SP-49 (cell line): ENCODE measurements around the genes ANKS1A and LHFPL5.

DNA sequence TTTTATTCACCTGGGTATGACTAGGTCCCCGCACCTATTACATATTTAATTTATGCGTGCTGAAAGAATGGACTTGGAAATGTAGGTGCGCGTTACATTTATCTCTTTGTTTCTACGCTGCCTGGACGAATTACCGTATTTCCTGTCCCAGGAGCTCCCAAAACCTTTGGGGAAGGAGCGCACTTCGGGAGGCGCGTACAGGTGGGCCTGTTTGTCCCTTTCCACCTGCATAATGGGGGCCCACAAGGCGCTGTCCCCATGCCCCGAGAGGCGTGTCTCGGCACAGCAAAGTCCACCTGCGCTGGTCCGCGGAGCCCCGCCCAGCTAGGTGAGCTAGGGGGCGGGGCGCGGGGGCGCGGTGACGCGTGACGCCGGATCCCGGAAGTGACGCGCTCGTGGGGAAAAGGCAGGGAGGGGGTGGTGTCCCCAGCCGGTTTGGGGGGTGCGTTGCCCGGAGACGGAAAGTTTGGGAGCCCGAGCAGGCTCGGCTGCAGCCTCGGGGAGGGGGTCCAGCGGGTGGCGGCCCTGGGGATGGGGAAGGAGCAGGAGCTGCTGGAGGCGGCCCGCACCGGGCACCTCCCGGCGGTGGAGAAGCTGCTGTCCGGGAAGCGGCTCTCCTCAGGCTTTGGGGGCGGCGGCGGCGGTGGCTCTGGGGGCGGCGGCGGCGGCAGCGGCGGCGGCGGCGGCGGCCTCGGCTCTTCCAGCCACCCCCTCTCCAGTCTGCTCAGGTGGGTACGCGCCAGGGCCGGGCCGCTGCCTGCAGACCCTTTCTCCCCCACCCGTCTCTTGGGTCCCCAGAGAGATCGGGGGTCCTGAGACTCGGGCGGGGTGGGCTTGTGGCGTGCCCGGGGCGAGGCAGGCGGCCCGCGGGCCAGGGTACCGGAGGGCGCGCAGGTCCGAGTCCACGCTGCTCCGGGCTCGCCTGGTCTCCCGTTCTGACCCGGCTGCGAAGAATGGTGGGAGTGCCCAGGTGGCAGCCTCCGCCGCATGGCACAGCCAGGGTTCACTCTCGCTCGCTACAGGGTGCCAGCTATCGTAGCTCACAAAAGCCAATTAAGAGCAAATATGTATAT lies at the start of gene ANKS1A:
Gene ANKS1A (plus strand): TSS at position 384 of the 1,073 bp plus-strand sequence.
- PRO-cap, result bidirectional peak, plus-strand start at position 409 of the sequence, minus-strand start at position 300 of the sequence; unidirectional peak, minus-strand start at position 786 of the sequence; unidirectional peak, minus-strand start at position 955 of the sequence

DNA sequence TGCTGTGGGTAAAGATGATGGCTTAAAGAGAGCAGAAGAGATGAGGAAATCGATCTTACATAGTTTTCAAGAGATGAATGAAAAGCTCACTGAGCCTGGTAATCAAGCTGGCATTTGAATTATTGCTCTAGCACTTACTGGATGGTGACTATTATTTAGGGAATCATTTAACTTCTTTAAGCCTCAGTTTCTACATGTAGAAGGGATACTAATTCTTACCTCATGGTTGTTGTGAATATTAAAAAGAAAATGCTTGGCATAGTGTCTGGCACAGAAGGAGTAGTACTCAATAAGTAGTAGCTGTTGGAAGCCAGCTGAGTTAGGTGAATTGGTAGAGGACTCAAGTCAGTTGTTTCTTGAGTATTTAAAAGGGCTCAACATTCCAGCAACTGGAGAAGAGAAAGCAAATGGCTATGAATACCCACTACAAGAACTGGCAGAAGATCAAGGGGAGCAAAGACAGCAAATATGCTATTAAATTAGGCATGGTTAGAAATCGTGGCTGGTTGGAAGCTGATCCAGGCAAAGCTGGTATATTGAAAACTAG lies 121.9 kb downstream of the ANKS1A start:
- PRO-cap, result no peak

DNA sequence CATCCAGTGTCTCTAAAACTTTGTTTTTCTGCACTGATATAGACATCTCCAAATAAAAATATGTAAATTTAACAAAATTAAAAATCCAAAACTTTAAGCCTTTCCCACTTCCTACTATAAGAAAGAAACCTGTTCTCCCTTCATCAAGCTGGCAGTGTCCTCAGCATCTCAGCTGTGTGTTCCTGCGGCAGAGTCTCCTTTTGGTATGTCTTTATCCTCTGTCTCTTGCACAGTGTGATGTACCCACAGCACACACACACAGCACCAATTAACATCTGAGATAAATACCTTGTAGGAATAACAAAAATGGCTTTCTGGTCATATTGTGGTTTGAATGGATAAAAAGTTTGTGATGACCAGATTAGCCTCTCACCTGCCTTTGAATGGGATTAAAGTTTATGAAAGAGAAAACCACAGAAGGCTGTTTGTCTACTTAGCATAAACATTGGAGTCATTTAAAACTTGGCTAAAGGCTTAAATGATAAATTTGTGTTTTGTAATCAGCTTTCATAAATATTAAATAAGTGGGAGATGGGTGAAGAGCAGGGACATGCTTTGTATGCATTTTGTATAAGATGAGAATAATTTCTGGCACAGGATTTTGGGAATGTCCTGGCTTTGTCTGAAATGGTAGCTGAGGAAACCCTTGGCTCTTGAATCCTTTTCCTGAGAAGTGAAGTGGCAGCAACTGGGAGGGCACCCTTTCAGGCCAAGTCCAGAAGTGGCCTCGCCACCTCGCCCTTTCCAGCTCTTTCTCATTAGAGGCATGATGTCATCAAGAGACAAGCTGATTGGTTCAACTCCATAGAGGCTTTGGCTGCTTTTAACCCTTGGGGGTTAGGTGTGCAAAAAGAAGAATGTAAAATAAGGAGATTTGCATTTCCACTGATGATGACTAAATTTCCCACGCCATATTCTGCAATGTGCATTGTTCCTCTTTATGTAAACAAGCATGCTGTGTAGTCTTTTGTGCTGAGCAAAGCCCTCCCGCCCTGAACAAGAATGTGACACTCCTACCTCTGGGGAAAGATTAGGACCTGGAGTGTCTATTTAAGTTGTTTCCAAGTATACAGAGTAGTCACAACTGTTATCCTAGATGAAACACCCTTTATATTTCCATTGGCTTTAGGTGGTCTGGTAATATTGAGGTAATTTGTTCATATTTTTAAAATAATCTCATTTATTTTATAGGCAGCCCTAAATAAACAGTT lies 116.7 kb downstream of the TCP11 start:
- PRO-cap, result no peak

DNA sequence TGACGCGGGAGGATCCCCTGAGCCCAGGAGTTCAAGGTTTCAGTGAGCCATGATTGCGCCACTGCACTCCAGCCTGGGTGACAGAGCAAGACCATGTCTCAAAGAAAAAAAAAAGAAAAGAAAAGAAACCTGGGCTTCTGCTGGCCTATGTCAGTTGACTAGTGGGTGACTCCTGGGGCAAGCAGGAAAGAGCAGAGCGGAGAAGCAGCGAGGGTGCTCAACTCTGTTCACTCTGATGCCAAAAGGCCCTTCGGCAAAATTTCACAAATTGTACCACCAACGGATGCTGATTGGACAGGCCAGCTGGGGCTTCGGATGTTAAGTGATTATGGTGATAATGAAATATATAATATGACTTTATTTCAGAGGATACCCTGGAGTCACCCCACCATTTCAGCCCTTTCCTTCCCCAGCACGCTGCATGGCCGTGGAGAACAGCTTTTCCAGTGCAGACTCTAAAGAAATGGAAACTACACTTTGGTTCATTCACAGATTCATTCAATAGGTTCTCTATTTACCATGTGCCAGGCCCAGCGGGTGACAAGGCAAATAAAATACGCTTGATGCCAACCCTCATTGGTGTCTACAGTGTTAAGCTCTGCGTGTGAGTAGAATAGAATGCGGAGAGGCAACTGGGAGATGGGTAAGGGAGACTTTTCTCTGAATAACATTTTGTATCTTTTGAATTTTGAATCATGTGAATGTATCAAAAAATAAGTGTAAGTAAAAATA lies 89.9 kb downstream of the TCP11 start:
- PRO-cap, result no peak

DNA sequence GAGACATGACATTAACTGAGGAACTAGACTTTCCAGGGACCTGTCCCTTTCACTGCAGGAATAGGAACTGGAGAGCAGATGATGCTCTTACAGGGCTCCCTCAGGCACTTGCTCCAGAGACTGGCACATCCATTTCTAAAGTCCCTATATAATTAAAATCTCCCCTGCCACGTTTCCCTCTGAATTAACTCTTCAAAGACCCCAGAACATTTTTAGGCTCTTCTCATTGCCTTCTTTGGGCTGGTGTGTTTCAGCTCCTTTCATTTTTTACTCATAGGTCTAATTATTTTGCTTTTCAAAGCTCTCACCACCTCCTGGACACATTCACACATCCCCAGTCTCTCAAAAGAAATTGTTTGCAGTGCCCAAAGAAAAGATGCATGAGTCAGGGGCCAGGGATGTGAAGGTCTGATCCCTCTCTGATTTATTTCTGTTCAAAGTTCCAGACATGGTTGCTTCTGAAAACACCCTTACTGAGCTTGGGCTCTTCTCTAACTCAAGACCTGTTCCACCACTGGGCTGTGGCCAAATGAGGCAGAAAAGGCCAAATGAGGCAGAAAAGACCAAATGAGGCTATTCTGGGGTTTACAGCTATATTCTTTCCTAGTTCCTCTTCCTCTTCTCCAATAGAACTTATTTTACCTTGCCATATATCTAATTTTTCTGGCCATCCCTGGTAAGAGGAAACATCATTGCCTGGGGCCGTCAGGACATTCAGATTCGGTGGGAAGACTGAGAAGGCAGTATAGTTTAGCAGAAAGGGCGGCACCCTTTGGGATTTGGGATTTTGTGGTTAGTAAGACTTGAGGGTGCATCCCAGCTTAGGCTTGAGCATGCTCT lies 20.8 kb downstream of the SCUBE3 start:
- PRO-cap, result no peak

GRCh38 chr6:35346504-35347288 lies 4.3 kb downstream of the PPARD start:
- PRO-cap, result no peak

DNA sequence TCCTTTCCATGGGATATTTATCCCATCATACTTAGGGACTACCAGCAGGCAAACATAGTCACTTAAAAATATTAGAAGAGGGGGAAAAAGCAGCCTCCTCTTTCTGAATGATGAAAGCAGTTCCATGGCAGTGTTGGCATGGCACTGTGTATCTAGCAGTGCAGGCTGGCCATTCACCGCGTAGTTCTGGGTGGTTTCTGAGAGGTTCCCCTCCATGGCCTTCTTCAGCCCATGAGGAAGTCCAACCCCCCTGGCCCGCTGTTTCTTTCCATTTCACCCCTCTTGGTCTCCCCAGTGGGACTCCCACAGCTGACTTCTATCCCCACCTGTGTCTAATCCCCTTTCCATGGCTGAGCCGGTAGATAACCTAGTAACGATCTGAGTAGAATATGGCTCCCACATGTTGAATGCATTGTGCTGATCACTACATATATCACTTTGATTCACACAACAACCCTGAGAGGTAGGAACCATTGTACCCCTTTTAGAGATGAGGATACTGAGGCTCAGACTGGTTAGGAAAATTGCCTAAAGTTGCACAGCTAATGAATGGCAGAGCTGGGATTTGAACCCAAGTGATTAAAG lies 17.1 kb downstream of the PPARD start:
- PRO-cap, result no peak

GRCh38 chr6:35371765-35372034 lies 29.3 kb downstream of the PPARD start:
- PRO-cap, result no peak

- PRO-cap, result no peak
These were observed 54.5 kb downstream of the PPARD start for GRCh38 chr6:35396811-35397398.

GRCh38 chr6:35469393-35470246 lies 1.4 kb downstream of the RPL10A start:
- PRO-cap, result no peak

DNA sequence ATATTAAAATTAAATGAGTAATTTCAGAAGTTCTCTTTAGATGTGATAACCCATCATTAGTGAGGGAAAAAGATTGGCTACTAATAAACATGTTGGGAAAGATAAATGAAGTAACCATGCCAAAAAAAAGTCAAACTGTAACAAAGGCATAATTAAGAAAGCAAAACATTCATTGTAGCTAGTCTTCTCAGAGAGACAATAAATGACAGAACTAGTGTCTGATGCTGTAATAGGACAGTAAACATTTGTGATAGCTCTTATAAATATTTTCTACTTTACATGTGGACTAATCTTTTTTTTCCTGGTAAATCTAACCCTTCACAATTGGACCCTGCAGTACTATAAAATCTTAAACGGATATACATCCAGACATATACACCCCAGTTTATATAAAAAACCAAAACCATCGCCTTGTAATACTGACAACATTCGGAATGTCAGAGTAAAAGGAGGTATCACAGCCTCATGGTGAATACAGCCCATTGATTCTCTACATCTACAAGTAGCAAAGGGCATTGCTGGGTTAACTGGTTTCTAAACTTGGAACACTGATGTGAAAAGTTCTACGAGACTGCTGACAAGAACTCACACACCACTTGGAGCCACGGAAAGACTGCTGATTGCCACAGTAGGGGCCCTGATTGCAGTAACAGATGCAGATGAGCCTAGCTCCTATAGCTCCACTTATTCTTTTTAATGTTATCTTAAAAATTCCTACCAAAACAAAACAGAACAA lies 87.7 kb downstream of the FKBP5 start:
- PRO-cap, result no peak

DNA sequence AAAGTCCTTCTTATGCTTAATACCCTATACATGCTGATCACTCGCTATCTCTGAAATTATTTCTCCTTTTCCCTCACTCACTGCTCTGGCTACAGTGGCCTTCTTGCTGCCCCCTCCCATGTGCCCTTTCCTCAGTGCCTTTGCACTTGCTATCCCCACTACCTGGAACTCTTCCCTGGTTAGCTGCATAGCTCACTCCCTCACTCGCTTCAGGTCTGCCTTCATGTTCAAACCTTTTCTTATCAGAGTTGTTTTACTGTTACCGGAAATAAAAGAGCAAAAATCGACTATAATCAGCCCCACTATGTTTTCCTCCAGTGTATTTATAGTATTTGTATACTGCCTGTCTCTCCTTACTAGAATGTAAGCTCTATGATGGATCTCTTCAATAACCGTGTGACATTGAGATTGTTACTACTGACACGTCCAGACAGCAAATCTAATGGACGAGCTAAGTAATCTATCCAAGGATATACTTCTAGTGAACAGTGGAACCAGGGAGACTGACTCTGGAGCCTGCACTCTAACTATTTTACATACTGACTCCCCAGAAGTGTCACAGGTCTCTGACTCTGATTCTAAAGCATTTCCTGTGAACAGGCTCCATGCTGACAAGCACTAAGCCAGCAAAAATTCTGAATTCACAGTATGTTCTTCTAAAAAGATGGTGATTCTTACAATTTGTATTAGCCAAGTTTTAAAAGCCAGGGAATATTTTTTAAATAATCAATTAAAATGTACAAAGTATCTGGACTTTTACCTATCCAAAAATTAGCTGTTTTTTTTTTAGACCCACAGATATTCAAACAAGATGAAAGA lies 25.0 kb downstream of the FKBP5 start:
- PRO-cap, result no peak

- PRO-cap, result no peak
These were observed 18.4 kb upstream of the ARMC12 start for GRCh38 chr6:35718384-35718878.

DNA sequence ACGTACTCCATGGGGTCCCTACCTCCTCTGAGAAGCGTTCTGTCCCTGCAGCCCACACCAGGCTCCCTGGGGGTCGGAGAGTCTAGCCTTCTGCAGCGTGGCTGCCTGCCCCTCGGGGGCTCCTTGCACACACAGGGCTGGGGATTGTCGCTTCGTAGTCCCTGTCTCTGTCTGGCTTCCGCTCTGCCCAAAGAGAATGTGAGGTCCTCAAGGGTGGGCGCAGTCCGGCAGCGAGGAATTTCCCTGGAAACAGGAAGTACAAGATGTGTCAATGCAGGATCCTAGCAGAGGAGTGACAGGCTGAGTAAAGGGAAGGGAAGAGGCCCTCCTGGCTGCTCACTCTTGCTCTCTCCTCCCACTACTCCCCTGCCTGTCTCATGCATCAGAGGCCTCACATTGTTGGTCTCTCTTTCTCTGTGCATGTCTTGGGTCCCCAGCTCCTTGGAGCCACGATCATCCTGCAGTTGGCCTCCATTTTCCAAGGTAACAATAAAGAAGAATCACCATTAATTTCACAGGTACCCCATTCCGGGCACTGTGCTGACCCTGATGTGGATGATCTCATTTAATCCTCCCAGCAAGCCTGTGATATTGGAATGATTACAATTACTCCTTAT lies 16.4 kb upstream of the ARMC12 start:
- PRO-cap, result unidirectional peak, minus-strand start at position 363 of the sequence

- PRO-cap, result no peak
These were observed 11.3 kb upstream of the ARMC12 start for GRCh38 chr6:35725420-35726054.

GRCh38 chr6:35805188-35805646 lies at the start of gene LHFPL5:
Gene LHFPL5, plus strand, starts transcription at chr6:35805352.
- PRO-cap, result no peak

- PRO-cap, result no peak
These were observed 48.6 kb downstream of the SRPK1 start for GRCh38 chr6:35872226-35872753.

- PRO-cap, result no peak
These were observed 37.1 kb downstream of the MAPK14 start for GRCh38 chr6:36064740-36065160.

DNA sequence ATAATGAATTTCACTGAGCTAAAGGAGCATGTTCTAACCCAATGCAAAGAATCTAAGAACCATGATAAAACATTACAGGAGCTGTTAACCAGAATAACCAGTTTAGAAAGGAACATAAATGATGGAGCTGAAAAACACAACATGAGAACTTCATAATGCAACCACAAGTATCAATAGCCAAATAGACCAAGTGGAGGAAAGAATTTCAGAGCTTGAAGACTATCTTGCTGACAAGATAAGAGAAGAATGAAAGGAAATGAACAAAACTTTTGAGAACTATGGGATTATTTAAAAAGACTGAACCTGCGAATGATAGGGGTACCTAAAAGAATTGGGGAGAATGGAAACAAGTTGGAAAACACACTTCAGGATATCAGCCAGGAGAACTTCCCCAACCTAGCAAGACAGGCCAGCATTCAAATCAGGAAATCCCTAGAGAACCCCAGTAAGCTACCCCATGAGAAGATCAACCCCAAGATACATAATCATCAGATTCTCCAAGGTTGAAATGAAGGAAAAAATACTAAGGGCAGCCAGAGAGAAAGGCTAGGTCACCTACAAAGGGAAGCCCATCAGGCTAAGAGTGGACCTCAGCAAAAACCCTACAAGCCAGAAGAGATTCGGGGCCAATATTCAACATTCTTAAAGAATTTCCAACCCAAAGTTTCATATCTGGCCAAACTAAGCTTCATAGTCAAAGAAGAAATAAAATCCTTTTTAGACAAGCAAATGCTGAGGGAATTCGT lies 45.8 kb upstream of the MAPK13 start:
- PRO-cap, result no peak

DNA sequence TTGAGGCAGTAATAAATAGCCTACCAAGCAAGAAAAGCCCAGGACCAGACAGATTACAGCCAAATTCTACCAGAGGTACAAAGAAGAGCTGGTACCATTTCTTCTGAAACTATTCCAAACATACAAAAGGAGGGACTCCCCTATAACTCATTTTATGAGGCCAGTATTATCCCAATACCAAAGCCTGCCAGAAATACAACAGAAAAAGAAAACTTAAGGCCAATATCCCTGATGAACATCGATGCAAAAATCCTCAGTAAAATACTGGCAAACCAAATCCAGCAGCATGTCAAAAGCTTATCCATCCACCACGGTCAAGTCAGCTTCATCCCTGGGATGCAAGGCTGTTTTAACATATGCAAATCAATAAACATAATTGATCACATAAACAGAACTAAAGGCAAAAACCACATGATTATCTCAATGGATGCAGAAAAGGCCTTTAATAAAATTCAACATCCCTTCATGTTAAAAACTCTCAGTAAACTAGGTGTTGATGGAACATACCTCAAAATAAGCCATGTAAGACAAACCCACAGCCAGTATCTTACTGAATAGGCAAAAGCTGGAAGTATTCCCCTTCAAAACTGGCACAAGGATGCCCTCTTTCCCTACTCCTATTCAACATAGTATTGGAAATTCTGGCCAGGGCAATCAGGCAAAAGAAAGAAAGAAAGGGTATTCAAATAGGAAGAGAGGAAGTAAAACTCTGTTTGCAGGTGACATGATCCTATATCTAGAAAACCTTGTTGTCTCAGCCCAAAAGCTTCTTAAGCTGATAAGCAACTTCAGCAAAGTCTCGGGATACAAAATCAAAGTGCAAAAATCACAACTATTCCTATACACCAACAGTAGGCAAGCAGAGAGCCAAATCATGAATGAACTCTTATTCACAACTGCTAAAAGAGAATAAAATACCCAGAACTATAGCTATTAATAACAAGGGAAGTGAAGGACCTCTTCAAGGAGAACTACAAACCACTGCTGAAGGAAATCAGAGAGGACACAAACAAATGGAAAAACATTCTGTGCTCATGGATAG lies 43.4 kb upstream of the MAPK13 start:
- PRO-cap, result no peak